Measurements from ENCODE around the genes MED14, GPR34 and MAOB.

GRCh38 chrX:40100751-40101607, 3.2 kb upstream of the BCOR start:
- RRBS: 75% methylated on average over 4 of the region's 25 CpGs

- RRBS: over 99% methylated on average over 11 of the region's 43 CpGs
These were observed 70.2 kb upstream of the BCOR start for GRCh38 chrX:40167886-40168435.

- RRBS: no CpG with 5 or more reads among the region's 4 CpGs
These were observed 103.8 kb upstream of the BCOR start for GRCh38 chrX:40201488-40202059.

- RRBS: no CpG with 5 or more reads among the region's 11 CpGs
These were observed 165.2 kb upstream of the BCOR start for GRCh38 chrX:40262717-40263693.

GRCh38 chrX:40267456-40267890, 169.7 kb upstream of the BCOR start:
- RRBS: 8% methylated on average over 2 of the region's 18 CpGs

DNA sequence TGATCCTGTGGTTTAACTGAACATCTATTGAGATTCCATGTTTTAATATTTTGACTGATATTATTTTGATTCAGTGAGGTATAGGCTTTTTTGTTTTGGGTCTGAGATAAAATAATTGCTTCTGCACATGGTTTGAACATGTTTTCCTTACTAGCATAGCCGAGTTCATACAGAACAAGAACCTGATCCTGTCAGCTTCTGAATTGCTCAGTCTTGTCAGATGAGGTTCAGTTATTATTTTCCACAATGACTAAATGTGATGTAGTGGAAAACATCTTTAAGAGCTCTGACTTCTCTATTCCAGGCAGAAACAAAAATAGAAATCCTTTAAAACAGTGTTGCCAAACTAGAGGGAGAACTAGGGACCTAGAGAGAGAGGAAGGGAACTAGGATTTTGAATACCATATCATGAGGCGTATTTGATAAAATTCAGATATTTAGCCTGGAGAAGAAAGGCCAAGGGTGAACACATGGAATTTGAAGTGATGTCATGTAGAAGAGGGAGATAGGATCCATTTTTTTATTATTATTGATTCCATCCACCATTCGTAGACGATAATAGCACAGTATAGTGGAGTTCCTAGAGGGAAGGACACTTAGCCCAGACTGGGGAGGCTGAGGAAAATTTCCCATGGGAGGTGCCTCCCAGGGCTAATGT, 2.1 kb downstream of the ATP6AP2 start:
- RRBS: no CpG with 5 or more reads among the region's 4 CpGs

- RRBS: no CpG with 5 or more reads among the region's 4 CpGs
These were observed 7.8 kb downstream of the MED14 start for GRCh38 chrX:40727451-40727957.

DNA sequence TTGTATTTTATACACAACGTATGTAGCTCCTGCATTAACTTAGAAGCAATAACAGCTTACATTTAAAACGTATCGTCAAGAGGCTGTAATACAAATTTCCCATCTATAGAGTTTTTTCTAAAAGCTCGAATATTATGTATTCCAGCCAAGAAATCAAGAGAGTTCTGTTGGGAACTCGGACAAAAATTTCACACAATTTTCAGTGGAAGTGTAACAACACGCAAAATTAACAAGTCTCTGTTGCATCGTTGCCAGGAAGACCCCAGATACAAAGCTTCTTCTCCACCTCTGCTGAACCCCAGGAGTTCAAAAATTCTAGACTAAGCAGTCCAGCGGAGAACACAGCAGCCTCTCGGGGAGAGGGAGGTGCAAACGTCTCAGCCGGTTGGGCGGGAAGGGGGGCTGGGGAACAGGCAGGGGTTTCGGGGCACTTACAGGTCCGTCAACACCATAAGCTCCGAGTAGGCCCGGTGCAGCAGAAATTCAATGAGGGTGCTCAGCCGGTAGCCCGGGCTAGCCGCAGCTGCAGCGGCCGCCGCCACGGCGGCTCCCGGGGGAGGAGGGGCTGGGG, 494 bp downstream of the MED14 start:
- RRBS: 2% methylated on average over 13 of the region's 25 CpGs

DNA sequence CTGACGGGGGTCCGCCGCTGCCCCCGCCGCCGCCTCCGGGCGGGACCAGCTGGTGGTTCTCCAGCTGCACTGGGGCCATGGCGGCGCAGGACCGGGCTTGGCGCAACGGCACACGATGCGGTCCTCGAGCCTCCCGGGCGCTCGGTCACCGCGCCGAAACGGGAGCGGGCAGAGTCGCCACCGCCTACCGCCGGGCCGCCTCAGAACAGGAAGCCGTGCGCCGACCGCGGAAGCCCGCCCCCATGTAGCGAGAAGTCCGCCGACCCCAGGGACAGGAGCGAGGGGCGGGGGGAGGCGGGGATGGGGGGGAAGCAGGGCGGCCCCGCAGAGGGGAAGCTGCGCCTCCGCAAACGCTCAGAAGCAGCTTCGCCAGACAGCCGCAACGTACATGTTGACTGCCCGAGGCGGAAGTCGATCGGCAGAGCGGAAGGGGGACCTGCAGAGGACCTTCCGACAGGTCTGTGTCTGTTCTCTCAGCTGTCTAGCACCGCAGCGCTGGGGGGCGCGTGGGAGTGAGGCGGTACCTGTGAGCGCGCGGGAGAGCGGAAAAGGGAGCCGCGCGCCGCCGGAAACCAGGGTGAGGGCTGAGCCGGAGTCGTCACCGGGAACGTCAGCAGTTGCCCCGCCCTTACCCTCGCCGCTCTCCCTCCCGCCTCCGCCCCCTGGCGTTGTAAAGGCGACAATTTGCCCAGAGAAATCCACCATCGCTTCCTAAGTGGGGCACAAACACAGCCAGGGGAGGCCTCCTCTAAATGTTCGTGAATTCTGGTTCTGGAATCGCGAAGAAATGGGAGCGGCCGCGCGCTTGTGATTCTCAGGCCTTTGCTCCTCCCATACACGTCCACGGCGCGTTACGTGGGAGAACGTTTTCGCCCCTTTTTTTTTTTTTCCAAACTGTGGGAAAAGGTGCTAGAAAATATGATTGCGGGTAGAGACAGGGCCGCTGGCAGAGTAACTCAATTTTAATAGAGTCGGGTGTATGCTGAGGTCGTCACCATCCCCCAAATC, at the start of gene MED14:
Gene MED14 (minus strand): TSS at position 209 of the 1,008 bp plus-strand sequence.
- RRBS: 2% methylated on average over 28 of the region's 99 CpGs

GRCh38 chrX:41033635-41033839, 51.7 kb upstream of the USP9X start:
- RRBS: no CpG with 5 or more reads among the region's 3 CpGs

DNA sequence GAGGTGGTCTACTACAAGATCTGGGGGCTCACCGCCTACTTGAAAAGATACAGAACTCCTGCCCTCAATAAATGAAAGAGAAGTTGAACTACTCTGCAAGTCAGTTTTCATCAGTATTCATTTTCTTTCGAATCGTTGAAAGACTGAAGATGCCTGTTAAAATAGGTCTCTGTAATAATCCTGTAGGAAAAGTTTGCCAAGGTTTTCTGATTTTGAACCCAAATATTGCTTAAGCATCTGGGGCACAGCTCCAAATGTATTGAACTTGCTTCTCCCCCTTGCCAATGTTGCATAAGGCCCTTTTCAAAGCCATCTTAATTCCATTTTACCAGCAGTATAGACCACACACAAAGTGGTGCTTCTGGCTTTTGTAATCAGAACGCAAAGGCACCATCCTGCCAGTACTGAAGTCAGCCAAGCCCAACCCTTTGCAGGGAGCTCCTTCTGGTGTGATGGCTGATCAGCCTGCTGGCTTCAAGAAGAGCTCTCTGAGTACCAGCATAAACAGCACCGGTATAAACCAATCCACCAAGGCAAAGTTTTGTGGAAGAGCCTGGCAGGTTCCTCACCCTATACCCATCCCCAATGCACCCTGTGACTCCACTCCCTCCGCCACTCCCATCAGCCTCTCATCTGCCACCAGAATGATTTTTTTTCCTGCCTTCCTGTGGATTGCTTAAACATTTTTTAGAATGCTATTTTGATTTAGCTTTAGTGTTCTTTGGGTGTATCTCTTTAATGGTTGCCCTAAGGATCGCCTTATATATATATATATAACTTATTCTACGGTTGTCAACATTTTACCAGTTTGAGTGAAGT, 39.2 kb upstream of the USP9X start:
- RRBS: no CpG with 5 or more reads among the region's 8 CpGs

DNA sequence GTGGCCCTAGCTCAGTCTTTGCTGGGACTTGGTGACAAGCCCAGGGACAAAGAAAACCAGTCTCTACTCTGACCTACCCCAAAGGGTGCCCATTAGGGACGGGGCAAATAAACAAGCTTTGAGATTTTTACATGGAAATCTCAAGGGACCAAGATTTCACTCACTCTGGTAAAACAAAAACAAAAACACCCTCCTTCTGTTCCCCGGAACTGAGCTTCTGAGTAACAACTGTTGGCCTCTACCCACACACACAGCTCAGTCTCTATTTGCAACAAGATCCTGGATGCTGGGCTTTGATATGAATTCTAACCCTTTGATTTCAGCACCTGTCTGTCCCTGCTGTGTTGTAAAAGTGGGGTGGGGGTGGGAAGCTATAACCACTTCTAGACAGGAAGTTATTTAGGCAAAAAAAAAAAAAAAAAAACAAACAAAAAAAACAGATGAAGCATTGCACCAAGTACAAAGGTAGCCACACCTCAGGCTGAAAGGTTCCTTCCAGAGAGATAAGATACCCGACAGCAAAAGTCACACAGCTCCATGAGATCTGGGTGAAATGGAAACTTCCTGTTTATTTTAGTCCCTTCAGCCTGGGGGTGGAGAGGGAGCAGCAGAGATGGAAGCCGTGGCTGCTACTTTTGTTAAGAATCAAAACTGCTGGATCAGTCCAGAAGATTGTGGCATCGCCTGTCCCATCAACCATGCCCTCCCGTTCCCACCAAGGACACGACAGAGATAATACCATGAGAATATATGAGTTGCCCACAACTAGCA, 49.2 kb downstream of the DDX3X start:
- RRBS: no CpG with 5 or more reads among the region's 7 CpGs

GRCh38 chrX:41665129-41665643, 23.6 kb upstream of the GPR34 start:
- RRBS: no CpG with 5 or more reads among the region's 5 CpGs

DNA sequence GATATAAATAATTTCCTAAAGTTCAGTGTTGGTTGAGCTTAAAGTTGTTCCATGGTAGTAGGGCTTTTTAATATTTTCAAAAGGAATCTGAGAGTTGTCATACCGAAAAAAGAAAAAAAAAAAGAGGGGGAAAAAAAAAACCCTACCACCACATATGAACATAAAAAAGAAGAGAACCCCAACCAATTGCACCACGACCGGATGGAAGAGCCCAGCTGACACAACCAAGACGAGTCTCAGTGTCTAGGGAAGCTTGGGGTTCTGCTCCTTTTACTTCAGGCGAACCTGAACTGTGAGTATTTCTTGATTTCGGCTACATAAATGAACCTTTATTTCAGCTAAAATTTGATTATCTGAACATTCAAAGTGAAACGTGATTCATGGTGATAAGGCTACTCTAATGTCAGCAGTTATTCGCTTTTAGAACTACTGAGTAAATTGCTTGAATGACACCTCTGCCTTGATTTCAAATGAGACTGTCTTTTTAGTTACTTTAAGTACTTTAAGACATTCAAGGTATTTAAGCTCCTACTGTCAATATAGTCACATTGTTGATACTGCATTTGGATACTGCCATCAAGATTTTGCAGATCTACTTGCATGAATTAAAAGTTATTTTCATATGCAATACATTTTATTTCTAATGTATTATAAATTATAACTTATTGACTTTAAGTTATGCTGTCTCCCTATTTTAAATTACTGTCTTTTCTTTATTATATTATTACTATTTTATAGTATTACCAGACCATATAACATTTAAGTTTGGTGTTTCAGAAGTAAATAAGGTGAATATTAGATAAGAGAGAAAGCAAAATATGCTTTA, at the start of gene GPR34:
Gene GPR34 (plus strand): TSS at position 181 of the 826 bp plus-strand sequence.
- RRBS: no CpG with 5 or more reads among the region's 8 CpGs

DNA sequence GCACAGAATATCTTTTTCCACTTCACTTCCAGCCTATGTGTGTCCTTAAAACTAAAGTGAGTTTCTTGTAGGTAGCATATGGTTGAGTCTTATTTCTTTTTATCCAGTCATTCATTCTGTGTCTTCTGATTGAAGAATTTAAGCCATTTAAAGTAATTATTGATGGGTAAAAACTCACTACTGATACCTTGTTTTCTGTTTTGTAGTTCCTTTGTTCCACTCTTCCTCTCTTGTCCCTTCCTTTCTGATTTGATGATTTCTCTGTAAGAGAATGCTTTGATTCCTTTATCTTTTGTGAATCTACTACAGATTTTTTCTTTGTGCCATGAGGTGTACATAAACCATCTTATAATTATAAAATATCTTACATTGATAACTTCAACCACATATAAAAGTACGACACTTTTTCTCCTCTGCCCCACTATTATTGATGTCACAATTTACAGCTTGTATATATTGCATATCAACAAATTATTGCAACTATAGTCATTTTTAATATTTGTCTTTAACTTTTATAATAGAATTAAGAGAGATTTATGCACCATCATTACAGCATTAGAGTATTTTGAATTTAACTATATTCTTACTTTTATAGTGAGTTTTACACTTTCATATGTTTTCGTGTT, 24.0 kb downstream of the CASK start:
- RRBS: no CpG with 5 or more reads among the region's 2 CpGs

- RRBS: no CpG with 5 or more reads among the region's 7 CpGs
These were observed 323.8 kb upstream of the CASK start for GRCh38 chrX:42247140-42247503.

- RRBS: no CpG with 5 or more reads among the region's 6 CpGs
These were observed 344.5 kb upstream of the MAOA start for GRCh38 chrX:43311523-43312055.

DNA sequence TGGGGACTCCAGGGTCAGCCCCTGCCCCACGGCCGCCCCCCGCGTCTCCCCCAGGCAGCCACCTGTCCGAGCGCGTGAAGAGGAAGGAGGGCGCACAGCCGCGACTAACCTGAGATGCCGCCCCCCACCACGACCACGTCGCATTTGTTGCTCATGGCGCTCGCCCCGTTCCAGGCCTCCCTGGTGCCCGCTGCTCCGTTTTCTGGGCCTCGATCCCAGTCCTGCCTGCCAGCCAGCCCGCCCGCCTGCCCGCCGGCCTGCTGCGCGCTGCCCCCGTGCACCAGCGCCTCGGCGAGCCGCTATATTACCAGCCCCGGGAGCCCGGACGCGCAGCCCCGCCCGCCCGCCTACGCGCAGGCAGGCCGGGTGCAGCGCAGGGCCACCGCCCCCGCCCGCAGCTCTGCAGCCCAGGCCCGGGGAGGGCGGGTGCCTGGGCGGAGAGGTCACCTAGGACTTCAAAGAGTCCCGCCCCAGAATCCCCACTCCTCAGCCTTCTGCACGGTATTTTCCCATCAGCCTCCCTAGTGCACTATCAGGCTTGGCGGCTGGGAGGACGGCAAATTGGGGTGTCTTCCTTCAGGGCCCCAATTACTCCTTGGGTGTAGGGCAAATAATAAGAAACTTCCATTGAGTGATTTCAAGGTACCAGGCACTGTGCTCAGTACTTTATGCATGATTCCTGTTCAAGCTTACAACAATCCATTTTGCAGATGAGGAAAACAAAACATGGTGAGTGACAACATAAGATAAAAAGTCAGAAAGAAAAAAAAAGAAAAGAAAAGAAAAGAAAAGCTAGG, at the start of gene MAOB:
Gene MAOB (minus strand): TSS at position 306 of the 797 bp plus-strand sequence.
- RRBS: 19% methylated on average over 23 of the region's 52 CpGs

DNA sequence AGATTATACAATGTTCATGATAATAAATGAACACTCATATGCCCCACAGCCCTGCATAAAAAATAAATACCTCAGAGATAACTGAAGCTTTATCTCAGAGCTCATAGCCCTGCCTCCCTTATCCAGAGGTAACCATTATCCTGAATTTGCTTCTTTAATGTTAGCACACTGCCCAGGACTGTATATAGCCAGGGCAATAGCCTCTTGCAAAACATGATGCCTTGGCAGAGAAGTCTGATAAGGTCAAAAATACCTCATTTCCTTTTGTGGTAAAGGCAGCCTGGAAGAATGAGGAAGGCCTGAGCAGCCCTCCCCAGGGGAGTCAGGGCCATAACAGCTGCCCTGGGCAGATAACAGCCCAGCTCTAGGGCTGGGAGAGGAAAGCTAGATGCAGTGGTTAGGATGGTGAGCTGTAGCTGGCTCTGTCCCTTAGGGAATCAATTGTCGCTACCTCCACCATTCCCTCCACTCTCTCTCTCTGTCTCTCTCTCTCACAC, 29.3 kb downstream of the EFHC2 start:
- RRBS: no CpG with 5 or more reads among the region's 1 CpG

DNA sequence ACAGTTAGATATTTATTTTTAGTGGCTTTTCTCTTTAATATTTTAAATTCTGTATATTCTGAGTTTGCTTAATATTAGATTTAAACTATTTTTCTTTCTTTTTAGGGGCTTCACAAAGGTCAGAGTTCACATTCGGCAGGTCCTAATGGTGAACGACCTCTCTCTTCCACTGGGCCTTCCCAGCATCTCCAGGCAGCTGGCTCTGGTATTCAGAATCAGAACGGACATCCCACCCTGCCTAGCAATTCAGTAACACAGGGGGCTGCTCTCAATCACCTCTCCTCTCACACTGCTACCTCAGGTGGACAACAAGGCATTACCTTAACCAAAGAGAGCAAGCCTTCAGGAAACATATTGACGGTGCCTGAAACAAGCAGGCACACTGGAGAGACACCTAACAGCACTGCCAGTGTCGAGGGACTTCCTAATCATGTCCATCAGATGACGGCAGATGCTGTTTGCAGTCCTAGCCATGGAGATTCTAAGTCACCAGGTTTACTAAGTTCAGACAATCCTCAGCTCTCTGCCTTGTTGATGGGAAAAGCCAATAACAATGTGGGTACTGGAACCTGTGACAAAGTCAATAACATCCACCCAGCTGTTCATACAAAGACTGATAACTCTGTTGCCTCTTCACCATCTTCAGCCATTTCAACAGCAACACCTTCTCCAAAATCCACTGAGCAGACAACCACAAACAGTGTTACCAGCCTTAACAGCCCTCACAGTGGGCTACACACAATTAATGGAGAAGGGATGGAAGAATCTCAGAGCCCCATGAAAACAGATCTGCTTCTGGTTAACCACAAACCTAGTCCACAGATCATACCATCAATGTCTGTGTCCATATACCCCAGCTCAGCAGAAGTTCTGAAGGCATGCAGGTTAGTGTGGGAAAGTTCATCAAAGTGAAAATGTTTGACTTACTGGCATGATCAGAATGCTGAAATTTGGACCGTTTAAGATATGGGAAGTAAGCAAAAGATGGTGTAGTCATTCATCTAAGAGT, 130.9 kb downstream of the DIPK2B start:
- RRBS: no CpG with 5 or more reads among the region's 7 CpGs